Hair follicle dermal papilla cell (primary cell): ENCODE measurements around a stretch of chr11.

DNA sequence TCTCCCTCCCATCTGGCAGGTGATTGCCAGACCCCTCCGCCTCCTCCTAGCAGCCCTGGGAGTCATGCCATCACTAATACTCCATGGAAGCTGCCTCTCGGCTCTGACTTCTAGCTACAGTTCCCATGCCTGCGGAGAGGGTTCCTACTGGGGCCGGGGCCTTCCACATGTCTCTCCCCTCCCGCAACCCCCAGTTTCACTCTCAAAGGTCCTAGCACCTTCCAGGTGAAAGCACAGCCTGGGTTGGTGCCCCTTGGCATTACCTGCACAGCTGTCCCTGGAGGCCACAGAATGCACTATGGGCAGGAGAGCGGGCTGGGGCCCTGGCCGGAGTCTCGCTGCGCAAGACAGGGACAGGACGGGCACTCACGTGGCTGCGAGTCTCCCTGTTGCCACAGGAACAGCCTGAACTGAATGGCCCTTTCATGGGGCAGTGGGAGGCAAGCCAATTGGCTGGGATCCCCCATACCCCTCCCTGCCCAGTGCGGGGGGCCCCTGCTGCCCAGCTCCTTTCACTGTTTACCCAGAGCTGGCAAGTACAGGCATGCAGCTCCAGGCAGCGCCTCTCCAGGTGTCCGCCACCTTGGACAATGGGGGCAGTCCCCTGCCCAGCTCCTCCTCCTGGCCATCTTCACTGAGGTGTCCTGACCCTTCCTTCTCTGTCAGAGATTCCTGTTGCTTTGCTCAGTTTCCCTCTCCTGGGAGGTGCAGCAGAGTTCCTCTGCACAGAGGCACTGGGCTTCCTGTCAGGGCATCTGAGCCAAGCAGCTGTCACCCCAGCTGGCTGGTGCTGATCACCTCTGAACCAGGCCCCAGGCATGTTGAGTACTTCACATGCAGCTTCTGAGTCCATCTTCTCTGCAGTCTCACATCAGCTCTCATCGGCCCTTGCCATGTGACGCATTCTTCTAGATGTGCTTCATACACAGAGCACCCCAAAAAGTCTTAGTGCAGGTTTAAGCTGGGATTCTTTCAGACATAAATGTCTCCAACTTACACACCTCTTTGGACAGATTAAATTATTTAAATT lies 5.2 kb downstream of the USP2 start:
- CAGE, long polyA plus RNA = no peak

DNA sequence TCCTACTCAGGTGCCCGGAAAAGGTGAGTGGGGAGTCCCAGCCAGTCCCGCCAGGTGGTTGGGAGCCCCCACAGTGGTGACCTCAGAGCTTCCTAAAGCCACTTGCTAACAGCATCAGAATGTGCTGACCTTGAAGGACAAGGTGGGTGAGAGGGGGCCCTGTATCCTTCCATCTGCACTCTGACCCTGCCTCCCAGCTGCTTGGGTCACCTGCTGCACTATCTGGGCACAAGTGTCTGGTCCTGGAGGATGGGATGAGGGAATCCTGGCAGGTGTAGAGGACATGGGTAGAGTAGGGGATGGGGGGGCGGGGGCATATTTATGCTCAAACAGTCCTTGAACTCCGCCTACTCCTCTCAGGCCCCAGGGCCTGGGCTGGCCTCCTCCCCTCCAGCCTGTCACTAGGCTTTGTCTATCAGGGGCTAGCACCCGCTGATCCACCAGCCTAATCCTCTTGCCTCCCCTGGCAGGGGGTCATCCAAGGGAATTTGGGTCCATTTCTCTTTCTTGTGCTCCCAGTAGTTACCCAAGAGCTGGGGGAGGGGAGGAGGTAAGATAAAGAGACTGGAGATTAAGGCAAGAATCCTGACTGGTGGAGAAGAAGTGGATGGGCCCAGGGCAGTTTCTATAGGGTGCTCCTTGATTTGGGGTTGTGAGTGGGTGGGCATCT lies 3.3 kb downstream of the USP2 start:
- CAGE, long polyA plus RNA = no peak

GRCh38 chr11:119421231-119422331 lies 1.4 kb downstream of the THY1 start:
- CAGE, long polyA plus RNA = no peak

- CAGE, long polyA plus RNA = no peak
These were observed 38.3 kb upstream of the THY1 start for GRCh38 chr11:119461184-119461854.

GRCh38 chr11:119664866-119665441 lies 64.0 kb downstream of the NECTIN1 start:
- CAGE, long polyA plus RNA = no peak

DNA sequence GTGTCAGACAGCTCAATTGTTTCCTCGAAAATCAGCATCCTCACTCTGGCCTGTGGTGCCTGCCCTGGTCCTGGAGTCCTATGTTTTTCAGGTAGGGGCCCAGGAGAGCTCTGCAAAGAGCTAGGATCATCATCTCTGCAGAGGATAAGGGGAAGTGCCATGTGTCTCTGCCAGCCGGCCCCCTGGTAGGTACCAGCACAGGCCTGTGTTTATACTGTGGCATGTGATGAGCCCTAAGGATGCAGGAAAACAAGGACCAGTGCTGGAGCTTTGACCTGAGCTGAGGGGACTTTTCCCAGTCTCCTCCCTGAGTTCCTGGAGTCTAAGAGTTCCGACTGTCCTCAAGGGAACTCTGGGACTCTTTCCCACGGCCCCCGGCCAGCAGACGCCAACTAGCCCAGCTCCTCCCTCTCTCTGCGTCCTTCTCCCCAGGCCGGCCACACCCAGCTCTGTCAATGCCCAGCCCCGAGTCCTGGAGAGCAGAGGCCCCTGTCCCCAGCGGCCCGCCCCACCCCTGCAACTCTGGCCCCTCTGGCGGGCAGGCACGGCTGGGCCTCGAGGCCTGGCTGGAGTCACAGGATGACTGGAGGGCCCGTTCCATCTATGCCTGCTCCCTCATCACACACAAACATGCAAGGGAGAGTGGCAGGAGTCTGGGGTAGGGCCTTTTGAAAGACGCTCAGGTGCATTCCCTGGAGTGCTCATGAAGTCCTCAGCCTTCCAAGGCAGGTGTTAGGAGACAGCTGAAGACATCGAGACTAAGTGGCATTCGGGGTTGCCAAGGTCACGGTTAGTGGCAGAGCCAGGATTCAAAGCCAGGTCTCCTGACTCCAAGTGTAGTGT lies 29.8 kb downstream of the NECTIN1 start:
- CAGE, long polyA plus RNA = no peak

DNA sequence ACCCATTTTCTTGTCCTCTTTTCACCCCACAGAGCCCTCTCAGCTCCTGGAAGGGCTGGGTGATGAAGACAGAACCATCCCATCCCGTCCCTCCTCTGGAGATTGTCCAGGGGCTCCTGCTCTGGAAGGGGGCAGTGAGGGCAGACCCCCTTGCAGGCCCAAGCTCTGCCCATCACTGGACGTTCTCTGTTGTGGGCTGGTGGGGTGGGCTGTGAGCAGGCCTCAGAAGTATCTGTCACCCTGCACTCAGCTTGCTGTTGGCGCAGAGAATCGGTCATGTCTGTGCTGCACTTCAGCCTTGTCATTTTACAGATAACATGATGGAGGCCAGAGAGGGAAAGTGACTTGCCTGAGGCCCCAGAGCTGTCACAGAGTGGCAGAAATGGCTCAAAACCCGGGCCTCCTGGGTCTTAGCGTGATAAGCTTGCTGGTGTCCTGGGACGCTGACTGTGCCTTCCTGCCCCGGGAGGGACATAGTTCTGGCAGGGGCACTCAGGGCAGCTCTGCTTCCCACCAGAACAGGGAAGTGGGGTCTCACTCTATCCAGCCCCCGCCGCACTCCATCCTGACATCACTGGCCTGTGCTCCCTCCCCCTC lies 50.2 kb upstream of the NECTIN1 start:
- CAGE, long polyA plus RNA = no peak

- CAGE, long polyA plus RNA = no peak
These were observed 178.2 kb upstream of the NECTIN1 start for GRCh38 chr11:119906885-119907820.

- CAGE, long polyA plus RNA = no peak
These were observed 80.0 kb downstream of the TRIM29 start for GRCh38 chr11:120057557-120058614.

- CAGE, long polyA plus RNA = no peak
These were observed 9.4 kb downstream of the TRIM29 start for GRCh38 chr11:120128138-120129266.

GRCh38 chr11:120135519-120136288 lies 2.2 kb downstream of the TRIM29 start:
- CAGE, long polyA plus RNA = no peak

DNA sequence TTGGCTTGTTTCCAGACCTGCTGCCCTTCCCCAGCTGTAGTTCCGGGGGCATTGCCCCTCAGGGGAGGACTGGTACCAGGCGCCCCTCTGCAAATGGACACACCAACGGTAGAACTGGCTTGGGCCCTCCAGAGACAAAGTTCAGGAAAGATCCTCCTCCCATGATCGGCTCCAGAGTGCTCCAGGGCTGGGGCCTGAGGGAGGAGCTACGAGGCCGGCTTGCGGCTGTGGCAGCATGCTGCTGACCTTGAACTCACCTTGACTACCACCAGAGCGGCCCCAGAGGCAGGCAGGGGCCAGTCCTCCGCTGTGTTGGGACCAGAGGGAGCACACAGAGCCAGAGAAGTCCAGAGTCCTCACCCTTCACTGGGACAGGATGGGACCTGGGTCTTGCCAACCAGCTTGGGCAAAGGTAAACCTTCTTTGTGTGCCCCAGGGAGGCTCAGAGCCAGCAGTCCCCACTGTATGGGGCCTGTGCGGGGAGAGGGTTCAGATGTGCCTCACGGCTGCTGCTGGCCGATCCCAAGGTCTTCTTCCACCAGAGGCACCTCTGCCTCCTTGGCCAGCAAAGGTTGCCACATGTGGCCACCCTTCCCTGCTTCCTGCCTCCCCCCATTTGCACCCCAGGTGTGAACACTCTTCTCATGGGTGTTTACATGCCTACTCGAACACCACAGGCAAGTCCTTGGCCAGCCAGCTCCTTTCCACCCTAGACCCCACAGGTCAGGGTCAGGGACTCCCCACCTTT lies 17.6 kb upstream of the OAF start:
- CAGE, long polyA plus RNA = no peak

DNA sequence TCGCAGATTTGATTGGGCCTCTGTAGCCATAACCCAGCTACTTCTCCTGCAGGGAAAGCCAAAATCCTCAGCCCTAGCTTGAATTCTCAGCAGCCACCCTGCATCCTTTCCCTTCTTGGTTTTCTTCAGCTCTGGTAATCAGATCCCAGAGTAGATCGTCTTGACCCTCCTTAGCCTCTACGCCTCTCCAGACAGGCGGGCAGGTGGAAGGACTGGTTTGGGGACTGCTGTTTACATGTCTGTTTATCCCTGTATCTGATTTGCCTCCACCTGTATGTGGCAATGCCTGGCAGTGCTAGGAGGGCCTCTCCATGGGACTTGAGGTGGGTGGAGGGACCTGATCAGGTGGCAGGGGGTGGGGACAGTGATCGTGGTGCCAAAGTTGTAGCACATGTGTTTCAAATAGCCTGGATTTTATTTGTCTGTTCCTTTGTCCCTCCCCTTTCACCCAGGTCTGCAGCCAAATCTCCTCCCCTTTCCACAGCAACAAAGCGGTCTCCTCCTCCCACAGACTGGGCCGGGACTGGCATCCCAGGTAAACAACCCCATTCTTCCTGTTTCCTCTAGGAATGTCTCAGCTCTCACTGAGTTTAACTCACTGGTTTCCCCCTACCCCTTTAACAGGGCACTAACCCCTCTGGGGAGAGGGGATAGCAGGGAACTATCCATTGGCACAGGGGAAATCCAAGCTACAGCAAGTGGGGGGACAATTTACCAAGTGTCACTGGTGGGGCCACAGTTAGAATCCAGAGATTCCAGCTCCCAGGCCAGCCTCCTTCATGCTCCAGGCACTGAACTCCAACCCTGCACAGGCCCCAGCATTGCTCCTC lies 23.1 kb upstream of the TLCD5 start:
- CAGE, long polyA plus RNA = no peak

DNA sequence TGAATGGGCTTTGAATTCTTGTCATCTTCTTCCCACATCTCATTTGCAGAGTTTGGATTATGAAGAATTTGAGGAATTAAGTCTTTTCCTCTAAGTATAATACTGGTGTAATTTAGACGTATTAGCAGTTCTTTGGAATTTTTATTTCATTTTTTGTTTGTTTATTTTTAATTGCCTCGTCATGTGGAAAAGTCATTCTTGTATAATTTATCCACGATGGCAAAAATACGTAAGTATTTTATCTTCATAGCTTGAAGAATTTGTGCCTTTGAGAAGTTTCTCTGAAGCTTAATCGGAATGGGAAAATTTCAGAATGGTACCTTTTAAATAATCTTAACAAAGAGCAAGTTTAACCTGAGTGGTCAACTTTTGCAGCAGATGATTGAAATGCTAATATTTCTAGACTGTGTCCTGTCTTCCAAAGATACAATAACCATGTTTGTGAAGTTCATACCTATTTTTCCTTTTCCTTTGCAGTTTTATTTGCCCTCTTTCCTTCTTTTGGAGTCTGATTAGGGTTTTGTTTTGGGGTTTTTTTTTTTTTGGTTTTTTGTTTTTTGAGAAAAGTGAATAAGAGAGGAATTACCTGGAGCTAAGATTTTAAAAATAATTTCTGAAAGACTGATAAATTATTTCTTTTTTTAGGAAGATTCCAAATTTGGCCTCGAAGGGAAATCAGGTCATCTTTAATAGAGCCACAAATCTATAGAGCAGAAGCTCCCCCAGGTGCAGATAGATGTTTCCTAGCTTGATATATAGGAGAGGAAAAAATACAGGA lies 73.7 kb downstream of the ARHGEF12 start:
- CAGE, long polyA plus RNA = no peak

DNA sequence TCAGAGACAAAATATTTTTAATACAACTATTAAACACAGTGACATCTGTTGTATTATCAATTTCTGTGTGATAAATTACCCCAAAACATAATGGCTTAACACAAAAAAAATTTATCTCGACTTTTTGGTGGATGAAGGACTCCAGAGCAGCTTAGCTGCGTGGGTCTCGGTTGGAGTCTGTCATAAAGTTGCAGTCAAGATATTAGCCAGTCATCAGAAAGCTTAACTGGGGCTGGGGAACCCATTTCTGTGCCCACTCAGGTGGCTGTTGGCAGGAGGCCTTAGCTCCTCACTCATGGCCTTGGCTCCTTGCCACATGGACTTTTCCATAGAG lies 57.1 kb upstream of the GRIK4 start:
- CAGE, long polyA plus RNA = no peak

GRCh38 chr11:120776005-120776892 lies 247.7 kb upstream of the TBCEL start:
- CAGE, long polyA plus RNA = no peak

DNA sequence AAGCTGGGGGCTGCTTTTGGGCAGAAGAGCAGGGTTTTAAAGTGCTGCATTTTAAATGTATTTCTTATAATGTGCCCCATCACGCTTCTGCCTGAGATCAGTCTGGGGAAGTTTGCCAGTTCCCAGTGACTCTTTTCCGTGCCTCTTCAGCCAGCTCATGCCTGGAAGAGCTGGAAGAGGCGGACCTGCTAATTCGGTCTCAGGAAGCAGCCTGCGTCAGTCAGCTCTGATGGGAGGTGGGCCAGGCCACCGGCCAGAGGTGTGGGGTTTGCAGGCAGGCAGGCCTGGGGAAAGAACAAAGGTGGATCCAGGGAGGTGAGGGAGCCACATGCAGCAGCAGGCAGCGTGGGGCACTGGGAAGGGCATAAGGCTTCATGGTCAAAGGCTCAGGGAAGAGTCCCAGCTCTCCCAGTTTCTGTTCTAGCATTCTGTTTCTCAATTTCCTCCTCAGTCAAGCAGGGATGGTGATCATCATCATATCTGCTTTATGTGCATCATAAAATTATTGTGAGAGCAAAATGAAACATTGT lies 140.1 kb upstream of the TBCEL start:
- CAGE, long polyA plus RNA = no peak

- CAGE, long polyA plus RNA = no peak
These were observed 111.8 kb upstream of the TBCEL start for GRCh38 chr11:120912049-120912508.

DNA sequence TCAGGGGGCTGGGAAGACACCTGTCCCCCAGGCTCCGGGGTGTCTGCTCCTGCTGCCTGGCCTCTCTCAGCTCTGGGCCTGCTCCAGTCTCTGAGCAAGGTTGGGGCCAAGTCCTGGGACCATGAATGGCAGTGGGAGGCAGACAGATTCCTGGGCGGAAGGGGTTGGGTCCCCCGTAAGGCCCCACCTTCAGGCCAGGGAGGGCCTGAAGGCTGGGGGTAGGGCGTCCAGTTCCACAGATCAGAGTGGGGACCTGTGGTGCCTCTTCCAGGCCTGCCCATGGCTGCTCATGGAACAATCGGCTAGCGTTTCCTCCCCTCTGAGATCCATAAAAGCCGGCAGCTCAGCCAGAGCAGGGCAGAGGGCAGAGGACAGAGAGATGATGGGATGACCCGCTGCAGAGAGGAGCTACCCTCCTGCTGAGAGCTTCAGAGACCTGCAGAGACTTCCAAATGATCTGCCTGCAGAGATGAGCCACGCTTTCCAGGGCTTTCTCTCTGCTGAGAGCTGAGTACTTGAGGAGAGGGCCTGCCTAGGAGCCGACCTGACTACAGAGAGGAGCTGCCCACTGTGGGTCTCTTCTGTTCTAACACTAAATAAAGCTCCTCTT lies 46.1 kb upstream of the SC5D start:
- CAGE, long polyA plus RNA = no peak

GRCh38 chr11:121291719-121292203 lies 810 bp upstream of the SC5D start:
- CAGE, long polyA plus RNA = no peak